NCI-H460 (cell line): Measurements from ENCODE around the genes ELOA, GALE, NCMAP and SRRM1.

DNA sequence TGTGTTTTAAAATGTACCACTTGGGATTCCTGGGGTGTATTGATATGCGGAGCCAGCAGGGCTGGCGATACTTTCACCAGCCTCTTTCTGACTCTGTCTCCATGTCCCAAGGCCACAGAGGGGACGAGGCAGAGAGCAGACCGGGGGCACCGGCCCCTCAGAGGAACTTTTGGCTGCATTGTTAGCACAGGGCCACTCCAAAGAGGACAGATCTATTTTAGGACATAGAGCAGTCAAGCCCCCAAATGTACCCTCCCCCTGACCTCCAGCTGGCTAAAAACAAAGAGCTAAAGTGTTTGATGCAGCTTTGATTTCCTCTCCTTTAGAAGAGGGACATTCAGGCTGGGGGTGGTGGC is 25.5 kb upstream of the ZNF436 start:
RAMPAGE:
- cytosol, long total RNA = no peak
- long total RNA = no peak
- nucleus, long total RNA = no peak

DNA sequence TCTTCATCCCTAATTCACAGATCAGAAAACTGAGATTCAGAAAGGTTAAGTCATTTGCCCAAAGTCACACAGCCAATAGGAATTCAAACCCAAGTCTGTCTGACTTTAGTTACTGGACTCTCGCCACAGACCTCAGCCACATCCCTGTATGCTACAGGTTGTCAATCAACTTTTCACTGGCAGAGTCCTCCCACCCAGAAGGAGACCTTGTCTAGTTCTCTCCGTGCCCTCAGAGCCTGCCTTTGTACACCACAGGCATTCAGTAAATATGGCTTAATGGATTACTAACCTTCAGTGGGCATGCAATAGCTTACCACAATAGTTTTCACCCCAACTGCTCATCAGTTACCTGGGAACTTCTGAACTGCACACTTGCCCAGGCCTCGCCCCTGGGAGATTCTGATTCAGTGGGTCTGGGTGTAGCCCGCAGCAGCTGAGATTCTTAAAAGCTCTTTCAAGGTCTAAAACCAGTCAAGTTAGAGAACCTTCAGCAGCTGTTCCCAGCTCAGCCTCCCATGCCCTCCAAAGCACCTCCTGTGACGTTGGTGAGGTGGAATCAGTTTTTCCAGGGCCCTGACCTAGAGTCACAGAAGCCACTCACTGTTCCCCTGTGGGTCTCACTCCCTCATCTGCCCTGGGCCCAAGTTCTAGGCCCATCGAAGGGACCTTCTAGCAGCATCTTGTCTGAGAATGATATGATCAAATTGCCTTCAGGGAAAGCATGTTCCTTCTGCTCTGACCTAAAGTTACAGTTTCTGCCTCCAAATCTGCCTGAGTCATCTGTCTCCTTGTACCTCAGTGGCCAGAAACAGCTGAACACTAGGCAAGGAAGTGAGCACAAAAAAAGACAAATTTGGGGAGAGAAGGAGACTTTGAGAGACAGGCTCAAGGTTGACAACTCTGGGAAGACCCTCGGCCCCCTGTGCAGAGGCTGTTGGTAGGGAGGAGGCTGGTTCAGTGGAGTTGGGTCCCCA is 10.8 kb downstream of the ASAP3 start:
RAMPAGE:
- cytosol, long total RNA = no peak
- long total RNA = no peak
- nucleus, long total RNA = no peak

GRCh38 chr1:23581199-23581836 is 22.0 kb upstream of the ID3 start:
RAMPAGE:
- cytosol, long total RNA = no peak
- long total RNA = no peak
- nucleus, long total RNA = no peak

DNA sequence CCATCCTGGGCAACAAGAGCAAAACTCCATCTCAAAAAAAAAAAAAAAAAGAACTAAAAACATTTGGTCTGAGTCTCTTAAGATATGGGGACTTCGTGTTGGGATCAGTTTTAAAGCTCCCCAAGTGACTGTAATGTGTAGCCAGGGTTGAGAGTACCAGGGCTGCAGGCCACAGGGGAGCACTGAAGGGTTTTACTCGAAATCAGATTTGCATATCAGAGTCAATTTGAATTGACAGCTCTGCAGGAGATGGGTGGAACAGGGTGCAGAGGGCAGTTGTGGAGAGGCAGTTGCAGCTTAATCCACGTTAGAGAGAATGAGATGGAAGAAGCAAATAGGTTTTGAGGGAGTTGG is 20.7 kb upstream of the ELOA start:
RAMPAGE:
- cytosol, long total RNA = no peak
- long total RNA = no peak
- nucleus, long total RNA = no peak

GRCh38 chr1:23727134-23727578 is 16.1 kb upstream of the ELOA start:
RAMPAGE:
- cytosol, long total RNA = no peak
- long total RNA = no peak
- nucleus, long total RNA = no peak

DNA sequence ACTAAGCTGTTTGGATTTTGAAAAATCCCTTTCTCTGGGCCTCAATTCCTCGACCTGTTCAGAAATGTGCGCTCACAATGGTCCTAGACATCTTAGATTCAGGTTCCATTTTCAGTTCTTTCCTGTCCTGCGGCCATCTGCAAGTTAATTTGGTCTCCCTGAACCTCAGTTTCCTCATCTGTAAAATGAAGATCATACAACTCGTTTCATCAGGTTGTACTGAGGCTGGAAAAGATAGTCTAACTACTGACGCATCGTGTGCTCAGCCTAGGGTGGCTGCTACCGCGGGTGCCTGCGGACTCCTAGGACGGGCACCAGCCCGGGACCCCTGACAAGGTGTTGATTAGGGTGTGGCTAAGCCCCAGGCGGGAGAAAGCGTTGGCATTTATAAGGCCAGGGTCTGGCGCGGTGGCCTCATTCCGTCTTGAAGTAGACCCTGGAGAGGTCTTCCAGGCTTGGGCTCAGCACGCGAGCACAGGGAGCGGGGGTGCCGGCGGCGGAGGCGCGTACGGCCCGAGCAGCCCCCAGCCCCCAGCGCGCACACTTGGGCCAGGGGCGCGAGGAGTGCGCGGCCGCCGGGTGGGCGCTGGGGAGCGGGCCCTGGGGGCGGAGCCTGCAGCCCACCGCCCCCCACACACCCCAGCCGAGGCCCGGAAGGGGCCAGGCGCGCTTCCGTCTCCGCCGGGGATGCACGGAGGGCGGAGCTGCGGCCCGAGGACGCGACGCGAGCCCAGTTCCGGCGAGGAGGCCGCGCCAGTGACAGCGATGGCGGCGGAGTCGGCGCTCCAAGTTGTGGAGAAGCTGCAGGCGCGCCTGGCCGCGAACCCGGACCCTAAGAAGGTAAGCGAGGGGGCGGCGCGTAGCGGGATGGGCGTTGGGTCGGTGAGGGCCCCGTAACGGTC is at the start of gene ELOA:
TSS of gene ELOA (plus strand) at position 733 of the 902 bp plus-strand sequence.
RAMPAGE:
- cytosol, long total RNA = start-site peak on the plus strand centred at position 743 of the sequence, 33 bp wide, 374 and 376 reads in 2 replicates
- long total RNA = start-site peak on the plus strand centred at position 740 of the sequence, 27 bp wide, 70 and 246 reads in 2 replicates
- nucleus, long total RNA = start-site peak on the plus strand centred at position 739 of the sequence, 35 bp wide, 321 and 51 reads in 2 replicates

DNA sequence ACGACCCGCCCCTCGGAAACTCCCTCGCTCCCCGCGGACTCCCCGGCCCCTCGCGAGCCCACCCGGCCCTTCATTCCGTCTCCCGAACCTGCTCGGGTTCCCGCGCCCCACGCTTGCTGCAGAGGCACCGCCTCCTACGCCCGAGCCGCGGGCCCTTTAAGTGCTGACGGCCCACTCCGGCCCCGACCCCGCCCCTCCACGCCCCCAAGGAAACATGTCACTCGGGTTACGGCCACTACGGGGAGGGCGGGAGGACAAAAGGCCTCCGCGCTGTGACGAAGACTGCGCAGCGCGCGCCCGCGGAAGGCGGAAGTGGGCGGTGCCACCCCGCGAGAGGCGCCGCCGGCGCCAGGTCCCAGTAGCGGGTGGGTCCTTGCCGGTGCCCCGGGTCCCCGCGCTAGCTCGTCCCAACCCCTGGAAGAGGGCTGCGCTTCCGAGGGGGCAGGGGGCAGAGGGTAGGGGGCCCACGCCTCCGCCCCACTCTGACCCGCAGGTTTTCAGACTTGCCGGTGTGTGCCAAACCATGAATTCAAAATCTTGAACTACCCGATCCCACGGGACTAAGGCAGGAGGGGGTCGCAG is at the start of gene GALE:
TSS of gene GALE (minus strand) at position 131 of the 582 bp plus-strand sequence.
RAMPAGE:
- cytosol, long total RNA = start-site peak on the minus strand centred at position 132 of the sequence, 7 bp wide, 343 and 362 reads in 2 replicates
- long total RNA = no peak
- nucleus, long total RNA = start-site peak on the minus strand centred at position 133 of the sequence, 5 bp wide, 189 and 46 reads in 2 replicates

RAMPAGE:
- cytosol, long total RNA = no peak
- long total RNA = no peak
- nucleus, long total RNA = no peak
These were observed 16.5 kb upstream of the NCMAP start for GRCh38 chr1:24539263-24539839.

DNA sequence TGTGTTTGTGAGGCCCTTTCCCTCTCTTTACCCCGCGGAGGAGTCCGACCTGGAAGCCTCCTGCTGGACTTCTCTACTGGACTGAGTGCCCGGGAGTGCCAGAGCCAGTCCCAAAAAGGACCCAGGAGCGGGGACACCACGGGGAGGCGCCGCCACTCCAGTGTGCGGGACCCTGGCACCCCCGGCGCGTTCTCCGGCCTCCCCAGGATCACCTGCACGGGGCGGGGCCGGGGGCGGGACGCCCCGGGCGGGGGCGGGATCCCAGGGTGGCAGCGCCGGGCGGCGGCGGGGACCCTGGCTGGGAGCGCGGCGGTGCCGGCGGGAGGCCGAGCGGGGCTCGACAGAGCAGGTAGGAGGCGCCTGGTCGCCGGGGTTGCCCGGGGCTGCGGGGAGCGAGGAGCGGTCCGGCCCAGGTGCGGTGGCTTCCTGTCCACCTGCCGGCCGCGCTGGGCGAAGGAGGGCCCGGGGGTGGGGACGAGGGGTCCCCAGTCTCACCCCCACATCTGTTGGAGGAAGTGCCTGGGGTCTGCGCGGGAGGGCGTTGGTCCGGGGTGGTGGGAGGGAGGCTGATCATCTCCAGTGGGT is at the start of gene NCMAP:
TSS of gene NCMAP (plus strand) at position 267 of the 585 bp plus-strand sequence.
RAMPAGE:
- cytosol, long total RNA = no peak
- long total RNA = start-site peak on the plus strand centred at position 276 of the sequence, 52 bp wide, 12 and 13 reads in 2 replicates
- nucleus, long total RNA = no peak

DNA sequence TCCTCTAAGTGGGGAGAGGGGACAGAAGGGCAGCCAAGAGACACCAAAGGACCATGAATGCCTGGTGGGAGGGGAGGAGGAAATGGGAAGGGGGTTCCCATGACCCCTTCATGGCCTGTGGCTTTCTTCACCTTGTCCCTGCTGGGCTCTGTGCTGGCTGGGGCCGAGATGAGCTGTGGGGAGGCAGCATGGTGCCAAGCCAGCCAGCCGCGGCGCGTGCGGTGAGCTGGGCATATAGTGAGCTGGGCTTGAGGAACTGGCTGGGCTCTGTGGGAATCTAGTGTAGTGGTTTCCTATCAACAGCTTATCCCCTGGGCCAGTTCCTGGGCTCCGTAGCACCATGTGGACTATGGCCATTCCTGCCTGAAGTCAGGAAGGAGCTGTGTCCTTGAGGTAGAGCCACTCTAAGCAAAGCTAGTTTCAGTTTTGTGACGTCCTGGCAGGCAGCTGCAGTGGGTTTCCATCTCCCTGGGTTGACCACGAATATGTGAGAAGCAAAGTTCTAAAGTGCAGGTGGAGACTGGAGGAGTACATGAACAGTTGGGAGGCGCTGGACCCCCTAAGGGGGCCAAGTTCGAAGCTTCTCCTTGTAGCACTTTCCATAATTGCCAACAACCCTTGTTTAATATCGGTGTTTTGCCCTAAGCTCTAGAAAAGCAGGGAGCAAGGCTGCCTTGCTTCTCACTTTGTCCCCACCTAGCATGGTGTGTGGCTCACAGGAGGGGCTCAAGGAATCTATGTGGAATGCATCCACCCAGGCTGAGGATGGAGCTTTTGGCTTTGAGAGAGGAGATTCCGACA is 1.9 kb downstream of the NCMAP start:
RAMPAGE:
- cytosol, long total RNA = no peak
- long total RNA = no peak
- nucleus, long total RNA = no peak

DNA sequence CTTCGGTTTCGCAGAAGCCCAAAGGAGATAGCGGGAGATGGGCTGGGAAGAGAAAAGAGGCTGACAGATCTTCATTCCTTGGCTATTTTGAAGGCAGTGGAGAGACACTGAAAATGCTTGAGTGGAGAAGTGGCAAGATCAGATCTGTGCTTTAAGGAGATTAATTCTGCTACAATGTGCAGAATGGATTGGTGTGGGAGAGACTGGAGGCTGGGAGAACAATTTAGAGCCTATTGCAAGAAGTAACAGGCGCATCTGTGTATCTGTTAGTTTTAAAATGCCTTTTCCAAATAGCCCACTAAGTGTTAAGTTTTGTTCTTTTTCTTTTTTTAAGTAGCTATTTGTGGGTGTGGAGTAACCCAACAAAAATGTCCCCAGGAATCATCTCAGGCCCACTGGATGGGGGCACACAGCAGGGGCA is 24.0 kb upstream of the SRRM1 start:
RAMPAGE:
- cytosol, long total RNA = no peak
- long total RNA = no peak
- nucleus, long total RNA = no peak

DNA sequence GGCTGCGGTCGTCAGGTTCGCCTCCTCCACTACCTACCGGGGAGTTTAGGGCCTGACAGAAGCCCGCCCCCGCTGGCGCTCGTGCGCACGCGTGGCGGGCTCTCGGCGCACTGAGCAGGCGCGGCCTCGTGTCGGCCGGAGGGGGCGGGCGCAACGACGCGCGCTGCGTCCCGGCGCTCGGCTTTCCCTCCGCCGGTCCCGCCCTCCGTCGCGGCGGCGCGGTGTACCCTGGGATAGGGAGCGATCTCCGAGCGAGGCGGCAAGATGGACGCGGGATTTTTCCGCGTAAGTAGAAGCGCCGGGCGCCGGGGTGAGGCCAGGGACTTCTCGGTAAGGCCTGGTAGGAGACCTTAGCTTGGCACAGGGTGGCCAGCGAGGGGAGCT is at the start of gene SRRM1:
TSS of gene SRRM1 (plus strand) at position 240 of the 384 bp plus-strand sequence.
RAMPAGE:
- cytosol, long total RNA = start-site peak on the plus strand centred at position 232 of the sequence, 45 bp wide, 2,299 and 2,679 reads in 2 replicates
- long total RNA = start-site peak on the plus strand centred at position 227 of the sequence, 34 bp wide, 199 and 685 reads in 2 replicates
- nucleus, long total RNA = start-site peak on the plus strand centred at position 199 of the sequence, 122 bp wide, 3,354 and 1,215 reads in 2 replicates

DNA sequence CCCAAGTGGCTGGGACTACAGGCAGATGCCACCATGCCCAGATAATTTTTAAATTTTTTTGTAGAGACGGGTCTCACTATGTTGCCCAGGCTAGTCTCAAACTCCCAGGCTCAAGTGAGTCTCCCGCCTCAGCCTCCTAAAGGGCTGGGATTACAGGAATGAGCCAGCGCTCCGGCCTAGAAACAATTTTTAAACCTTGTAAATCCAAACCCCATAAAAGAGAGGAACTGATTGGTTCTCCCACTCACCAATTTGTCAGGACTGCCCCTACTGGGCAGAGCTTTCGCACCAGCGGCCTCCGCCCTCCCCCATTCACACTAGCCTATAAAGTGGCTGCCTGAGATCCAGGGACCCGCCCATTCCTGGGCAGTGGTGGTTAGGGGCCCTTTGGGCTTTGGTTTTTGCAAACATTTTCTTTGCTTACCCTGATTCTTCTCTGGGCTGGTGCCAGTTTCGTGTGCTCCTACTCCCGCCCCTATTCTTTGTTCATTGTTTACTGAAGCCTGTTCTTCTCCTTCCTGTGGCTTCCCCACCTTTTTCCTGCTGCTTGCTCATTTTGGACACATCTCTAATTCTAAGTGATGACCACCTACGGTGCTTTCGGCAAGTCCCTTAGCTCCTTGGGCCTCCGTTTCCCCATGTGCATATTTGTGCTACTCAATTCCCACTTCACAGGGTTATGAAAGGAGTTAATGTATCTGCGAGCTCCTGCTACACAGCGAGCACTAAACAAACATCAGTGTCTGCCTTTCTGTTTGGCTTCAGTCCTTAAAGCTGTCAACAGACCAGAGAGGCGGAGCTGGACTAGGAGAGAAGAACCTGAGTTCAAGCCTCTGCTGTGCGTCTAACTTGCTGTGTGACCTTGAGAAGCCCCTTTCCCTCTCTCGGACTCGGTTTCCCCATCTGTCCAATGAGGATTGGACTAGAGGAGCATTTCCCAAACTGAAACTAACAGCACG is 39.8 kb upstream of the CLIC4 start:
RAMPAGE:
- cytosol, long total RNA = no peak
- long total RNA = no peak
- nucleus, long total RNA = no peak

RAMPAGE:
- cytosol, long total RNA = no peak
- long total RNA = no peak
- nucleus, long total RNA = no peak
These were observed 30.4 kb upstream of the CLIC4 start for GRCh38 chr1:24714693-24715400.

RAMPAGE:
- cytosol, long total RNA = no peak
- long total RNA = no peak
- nucleus, long total RNA = no peak
These were observed 3.4 kb downstream of the CLIC4 start for GRCh38 chr1:24748523-24749101.

DNA sequence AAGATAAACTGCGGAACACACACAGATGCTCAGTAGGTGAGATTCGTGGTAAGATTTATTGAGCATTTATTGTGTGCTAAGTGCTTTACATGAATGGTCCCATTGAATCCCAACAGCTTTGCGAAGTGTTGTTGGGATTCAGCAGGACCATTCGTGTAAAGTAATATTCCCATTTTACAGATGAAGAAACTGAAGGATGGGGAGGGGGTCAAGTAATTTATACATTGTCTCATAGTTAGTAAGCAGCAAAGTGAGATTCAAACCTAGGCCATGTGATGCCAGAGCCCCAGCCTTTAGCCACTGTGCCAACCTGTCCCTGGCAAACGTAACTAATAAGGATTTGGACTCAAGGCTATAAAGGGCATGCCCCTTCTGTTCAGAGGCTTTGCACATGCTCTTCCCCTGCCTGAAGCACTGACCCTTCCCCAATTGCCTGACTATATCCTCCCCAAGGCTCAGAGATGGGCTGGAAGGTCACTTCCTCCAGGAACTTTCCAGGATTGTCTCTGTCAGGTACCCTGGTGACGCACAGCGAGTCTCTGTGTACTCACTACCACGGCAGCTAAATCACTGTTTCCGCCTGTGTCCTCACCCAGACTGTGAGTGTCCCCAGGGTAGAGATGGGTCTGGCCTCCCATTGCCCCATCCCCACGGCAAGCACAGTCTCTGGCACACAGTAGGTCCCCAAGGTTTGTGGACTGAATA is 93.5 kb upstream of the RUNX3 start:
RAMPAGE:
- cytosol, long total RNA = no peak
- long total RNA = no peak
- nucleus, long total RNA = no peak

DNA sequence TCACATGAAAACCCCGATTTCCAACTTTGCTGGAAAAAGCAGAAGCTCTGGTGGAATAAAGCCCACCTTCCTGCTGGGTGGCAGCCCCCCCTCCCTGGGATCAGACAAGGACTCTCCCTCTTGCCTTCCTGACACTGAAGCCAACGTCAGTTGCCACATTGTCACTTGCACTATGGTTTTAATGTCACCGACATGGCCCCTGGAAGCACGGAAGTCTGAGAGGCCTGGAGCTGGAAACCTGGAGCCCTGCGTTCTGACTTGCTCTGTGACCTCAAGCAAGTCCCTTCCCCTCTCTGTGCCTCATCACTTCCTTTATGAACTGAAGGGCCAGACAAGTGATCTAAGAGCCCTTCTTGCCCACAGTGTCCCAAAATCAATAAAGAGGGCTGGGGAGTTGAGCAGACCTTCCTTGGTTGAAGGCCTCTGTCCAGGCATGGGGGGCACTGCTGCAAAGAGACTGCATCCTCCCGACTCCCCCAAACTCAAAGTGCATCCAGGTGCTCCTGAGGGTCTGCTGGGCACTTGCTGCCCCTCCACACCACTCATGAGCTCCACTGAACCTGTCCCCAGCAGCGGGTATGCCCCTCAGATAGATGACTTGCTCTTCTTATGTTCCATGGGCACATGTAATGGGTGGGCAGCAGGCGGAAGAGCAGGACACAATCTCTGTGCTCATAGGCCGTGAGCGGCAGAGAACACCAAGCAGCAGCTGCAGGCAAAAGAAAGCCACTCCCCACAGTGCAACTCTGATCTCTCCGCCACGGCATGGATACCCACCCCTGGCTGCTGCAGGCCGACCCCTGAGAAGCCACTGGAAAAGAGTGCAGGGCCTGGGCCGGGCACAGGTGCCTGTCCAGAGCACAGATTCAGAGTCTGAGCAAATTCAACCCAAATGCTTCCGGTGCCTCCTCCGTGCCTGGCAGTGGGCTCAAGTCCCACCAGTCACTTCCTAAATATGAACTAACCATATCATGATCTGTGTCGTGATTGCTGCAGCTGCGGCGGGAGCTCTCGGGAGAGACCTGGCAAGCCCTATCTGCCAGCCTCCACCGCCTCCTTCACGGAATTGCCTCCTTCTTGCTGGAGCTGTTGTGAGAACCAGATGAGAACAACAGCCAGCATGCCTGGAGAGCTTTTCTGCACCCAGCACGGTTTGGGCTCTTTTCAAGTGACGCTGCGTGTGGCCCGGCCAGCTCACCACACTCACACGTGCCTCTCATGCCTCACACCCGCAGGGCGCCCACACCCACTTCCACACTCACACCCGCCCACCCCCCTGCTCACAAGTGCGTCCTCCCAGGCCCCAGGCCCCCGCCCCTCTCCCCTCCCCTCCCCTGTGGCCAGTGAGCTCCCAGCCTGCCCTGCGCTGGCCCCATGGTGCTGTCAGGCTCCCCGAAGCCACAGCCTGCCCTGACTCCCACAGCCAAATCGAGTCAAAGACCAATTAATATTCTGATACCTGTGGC is 135.3 kb upstream of the RUNX3 start:
RAMPAGE:
- cytosol, long total RNA = no peak
- long total RNA = no peak
- nucleus, long total RNA = no peak

GRCh38 chr1:25194401-25194970 is 37.8 kb downstream of the SYF2 start:
RAMPAGE:
- cytosol, long total RNA = no peak
- long total RNA = no peak
- nucleus, long total RNA = no peak

RAMPAGE:
- cytosol, long total RNA = no peak
- long total RNA = no peak
- nucleus, long total RNA = no peak
These were observed 772 bp upstream of the SYF2 start for GRCh38 chr1:25232773-25233774.

DNA sequence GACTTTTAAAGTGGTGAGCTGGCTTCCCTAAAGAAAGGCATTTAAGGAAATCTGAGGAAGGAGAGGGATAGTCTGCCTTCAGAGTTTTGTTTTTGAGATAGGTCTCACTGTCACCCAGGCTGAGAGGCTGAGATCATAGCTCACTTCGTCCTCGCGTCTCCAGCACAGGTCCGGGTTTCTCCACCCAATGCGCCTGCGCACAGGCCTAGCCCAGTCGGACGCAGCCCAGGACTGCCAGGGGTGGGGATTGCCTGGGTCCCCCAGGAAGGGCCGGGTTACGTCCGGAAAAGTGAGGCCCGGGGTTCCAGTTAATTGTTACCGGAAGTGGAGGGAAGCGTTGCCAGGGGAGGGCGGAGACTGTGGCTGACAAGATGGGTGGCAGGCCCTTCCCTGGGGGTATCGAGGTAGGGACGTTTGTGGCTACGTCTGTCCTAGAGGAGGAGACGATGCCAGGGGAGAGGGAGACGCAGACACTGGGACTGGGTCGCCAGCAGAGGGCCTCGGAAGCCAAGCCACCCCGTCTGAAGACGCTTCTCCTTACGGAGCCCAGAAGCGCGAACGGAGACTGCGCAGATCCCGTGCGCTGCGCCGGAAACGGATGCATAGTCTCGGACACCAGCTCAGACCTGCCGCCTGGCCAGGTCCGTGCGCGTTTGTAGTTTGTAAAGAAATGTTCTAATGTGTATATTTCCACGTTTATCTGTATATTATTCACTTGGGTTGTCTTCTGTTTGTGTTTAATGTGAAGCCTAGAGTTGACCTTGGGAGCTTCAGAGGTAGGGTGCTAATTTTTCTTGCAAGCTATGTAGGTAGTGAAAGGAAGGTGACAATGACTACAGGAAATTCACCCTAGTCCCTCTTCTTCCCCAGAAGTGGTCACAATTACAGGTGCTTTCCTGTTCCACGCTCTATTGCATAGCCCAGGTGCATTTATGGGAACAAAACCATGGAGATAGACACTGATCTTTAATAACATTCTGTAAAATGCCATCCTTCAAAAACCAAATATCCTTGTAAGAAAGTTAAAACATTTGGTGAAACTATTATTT is 7.4 kb downstream of the RSRP1 start:
RAMPAGE:
- cytosol, long total RNA = no peak
- long total RNA = no peak
- nucleus, long total RNA = no peak